AG09309 (cell line): ENCODE measurements around the genes PEMT and SREBF1.

DNA sequence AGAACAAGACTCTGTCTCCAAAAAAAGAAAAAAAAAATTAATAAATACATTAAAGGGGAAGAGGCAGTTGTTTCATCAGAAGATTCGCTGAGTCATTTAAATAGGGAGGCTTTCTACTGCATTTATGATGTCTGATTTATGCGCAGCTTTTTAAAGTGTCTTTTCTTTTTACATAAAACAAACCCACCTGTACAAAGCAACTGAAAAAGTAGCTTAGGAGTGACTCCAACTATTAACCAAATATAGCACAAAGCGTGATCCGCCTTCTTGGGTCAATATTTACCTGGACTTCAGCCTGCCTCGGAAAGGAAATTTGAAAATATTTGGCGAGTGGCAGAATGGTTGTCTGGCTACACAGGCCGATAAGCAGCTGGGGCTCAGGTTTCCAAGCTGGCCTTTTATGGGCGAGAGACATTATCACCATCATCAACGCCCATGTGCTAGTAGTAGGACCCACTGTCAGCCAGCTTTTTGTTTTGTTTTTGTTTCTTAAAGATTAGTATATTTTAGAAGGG lies 42.4 kb upstream of the RASD1 start:
- RRBS, result no CpG with 5 or more reads among the region's 9 CpGs

DNA sequence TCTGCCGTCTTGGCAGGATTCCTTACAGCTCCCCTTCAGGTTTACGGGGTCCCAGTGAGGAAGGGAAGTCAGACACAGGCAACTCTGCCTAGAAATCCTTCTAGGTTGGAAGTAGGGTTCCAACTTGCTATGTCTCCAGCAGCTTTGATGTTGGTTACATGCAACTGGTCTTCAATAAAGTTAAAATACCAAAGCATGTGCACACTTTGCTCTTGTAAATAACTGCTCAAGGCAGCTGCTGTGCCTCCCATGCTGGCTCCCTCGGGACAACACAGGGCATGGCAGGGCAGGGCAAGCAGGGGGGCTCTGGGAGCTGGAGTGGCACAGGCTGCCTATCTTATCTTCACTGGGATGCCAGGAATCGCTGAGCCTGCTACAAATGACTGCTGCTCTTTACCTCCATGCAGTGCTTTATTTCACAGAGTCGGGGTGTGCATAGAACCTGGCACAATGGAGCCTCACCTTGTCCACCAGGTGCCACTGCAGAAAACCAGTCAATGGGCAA lies 21.9 kb downstream of the PEMT start:
- RRBS, result no CpG with 5 or more reads among the region's 5 CpGs

DNA sequence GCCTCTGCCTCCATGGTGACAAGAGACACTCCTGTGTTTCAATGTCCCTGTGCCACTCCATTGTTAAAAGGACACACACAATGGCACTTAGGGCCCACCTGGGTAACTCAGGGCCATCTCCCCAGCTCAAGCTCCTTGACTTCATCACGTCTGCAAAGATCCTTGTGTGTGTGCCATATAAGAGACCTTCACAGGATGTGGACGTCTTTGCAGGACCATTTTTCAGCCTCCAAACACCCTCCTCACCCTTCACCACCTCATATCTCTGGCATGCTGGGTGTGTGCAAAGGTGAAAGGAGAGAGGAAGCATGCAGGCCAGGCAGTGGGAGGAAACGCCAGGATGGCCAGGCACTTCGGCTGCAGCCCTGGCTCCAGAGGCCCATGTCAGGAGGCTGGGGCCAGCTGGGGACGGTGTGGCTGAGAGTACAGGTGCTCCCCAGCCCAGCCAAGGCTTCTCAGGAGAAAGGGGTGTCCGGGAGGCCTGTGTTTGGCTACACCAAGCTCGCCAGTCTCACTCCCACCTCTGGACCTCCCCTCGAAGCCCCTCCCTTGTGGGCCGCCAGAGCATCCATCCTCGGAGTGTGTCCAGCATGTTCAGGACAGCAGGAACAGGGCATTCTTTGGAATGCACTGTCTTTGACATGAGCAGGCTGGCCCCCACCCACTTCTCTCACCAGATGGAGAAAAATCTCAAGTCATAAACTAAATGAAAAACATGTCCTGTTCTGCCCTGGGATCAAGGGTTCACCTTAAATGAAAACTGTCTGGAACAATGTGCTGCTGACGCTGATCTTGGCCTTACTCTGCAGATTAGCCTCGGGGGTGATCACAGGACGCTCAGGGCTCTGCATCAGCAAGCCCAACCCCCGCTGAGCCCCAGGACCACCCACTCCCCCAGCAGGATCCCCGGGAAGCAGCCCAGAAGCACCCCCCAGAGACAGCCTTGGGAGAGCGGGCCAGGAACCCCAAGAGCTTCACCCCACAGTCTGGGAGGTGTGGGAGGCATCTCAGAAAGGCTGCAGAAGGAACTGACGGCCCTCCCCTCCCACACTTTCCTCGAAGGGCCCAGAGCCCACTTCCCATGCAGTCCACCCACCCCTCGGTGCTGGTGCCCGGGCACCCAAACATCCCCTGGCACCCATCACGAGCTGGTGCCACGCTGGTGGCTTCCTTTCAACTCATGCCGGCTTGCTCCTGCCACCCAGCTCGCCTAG lies 15.9 kb downstream of the PEMT start:
- RRBS, result 60% methylated on average over 4 of the region's 24 CpGs

DNA sequence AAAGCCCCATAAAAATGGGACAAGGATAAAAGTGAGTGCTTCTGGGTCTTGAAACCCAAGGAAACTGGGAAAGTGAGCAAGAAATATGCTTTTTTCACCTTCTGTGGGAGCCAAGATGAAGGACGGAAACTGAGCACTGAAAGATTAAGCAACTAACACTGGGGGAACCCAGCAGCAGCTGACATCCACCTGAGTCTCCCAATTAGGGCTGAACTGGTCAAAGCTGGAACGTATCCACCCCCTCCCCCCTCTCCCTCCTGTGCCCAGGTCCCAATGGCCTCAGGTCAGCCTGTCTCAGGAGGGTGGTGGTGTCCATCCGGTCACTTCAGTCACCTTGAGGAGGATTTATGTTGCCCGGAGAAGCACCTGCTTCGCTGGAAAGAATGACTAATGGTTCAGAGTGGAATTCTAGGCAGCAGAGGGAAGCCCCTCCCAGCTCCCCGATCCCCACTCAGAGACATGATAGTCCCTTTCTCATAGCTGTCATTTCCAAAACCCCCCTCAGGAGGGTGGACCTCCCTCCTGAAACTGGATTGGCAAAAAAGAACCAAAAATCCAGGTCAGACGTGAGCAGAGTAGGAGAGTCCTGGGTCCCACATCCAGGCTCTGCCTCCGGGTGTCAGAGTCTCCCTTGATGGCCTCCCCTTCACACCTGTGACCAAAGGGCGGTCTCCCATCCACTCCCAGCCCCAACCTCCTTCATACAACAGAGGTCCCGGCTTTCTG lies 9.9 kb downstream of the PEMT start:
- RRBS, result 67% methylated on average over 2 of the region's 10 CpGs

- RRBS, result 2% methylated on average over 16 of the region's 63 CpGs
Observed at GRCh38 chr17:17590953-17591791, at the start of gene PEMT. PEMT (minus strand) TSS chr17:17591708.

DNA sequence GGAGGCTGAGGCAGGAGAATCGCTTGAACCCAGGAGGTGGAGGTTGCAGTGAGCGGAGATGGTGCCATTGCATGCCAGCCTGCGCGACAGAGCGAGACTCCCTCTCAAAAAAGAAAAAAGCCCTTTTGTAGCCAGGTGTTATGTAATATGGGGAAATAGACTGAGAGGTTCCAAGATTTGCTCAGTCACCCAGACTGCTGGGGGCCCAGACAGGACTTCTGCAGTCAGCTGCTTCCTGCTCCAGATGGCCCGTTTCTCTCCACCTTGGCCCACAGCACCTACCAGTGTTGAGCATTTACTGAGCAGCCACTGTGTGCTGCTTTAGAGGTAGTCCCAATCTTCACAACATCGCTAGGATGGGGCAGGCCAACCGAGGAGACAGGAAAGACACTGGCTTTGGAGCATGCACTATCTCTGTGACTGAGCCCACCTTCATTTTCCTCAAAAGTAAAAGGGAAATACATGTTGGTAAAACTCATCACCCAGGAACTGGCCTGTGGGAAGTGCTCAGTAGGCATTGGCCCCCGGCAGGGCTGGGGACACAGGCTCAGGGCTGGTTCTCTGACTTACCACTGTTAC lies 1.4 kb upstream of the PEMT start:
- RRBS, result no CpG with 5 or more reads among the region's 9 CpGs

DNA sequence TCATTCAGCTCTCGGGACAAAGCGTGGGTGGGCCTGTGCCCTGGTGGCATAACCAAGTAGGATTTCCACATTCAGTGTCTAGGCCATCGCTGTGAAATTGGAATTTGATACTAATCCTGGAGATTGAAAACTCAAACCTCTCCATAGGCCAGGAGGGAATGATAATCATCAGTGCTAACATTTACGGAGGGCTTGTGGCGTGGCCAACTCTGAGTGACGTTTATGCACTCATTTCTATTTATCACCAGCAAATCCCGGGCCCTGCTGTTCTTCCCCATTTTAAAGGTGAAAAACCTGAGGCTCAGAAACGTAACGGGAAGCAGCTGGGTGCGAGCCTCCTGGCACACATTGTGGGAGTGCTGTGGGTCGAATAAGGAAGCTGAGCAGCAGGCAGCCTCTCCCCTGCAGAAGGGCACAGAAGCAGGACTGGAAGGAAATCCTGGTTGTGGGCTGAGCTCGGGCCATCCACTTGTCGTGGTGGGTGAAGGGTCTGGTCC lies 33.1 kb downstream of the RAI1 start:
- RRBS, result no CpG with 5 or more reads among the region's 13 CpGs

DNA sequence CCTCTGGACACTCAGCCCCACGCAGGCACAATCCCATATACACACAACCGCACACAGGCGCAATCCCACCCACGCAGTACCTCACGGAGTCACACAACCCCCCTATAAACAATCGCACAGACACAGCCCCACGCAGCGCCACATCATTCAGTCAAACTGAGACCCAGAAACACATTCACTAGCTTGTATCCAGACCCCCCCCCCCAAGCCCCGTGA lies 41.8 kb downstream of the RAI1 start:
- RRBS, result no CpG with 5 or more reads among the region's 9 CpGs

DNA sequence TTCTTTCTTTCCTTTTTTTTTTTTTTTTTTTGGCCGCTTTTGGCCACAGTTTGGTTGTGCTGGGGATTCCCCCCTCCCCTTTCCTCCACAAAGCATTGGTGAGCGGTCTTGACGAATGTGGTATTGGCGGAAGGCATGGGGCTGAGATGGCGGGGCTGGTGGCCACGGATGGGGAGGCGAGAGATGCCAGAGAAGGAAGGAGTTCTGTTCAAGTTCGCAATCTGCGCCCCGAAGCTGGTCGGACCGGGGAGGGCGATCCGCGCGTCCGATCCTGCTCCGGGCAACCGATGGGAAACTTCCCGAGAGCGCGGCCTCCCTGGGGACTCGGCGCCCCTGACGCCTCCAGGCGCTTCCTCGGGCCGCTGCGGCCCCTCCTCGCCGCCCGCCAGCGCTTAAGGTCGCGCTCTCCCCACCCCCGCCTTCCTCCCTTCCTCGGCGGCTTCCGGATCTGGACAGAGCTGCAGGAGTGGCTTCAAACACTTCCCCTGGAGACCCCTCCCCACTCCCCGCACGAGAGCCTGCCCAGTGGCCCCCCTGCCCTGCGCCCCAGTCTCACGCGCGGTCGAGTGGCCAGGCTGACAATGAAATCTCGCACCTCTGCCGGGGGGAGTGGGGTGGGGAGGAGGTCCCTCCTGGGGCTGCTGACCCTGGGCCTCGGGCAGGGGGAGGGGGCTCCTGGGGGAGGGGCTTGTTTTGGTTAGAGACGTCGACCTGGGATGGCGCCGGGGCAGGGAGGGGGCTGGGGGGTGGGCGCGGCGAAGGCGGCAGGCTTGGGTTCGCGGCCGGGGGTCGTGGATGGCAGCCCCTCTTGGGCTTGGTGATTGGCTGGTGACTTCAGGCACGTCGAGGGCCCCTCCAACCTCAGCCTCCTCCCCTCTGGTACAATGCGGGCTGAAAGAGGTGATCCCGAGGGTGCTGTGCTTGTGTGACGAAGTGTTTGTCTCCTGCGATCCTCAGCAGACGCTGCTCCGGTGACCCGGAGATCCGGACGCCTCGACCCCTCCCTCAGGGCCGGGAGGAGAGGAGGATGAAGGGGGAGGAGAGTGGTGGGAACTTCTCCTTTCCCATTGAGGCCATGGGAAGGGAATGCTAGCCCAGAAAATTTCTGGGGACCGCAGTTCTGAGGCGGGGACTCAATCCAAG lies 43.5 kb downstream of the RAI1 start:
- RRBS, result 55% methylated on average over 8 of the region's 76 CpGs

DNA sequence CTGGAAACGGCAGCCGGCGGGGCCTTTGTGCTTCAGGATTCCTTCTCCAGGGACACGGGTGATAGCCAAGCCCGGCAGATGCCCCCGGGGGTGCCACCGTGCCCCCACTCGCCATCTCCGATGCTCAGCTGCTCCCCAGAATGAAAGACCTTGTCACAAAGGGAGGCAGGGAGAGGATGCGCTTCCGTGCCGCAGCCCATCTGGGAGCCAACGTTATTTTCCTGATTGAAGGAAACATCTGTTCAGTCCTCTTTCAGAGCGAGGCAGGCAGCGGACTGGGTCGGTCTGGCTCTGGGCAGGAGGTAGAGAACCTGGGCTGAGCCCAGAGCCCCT lies 64.8 kb downstream of the RAI1 start:
- RRBS, result 83% methylated on average over 4 of the region's 16 CpGs

DNA sequence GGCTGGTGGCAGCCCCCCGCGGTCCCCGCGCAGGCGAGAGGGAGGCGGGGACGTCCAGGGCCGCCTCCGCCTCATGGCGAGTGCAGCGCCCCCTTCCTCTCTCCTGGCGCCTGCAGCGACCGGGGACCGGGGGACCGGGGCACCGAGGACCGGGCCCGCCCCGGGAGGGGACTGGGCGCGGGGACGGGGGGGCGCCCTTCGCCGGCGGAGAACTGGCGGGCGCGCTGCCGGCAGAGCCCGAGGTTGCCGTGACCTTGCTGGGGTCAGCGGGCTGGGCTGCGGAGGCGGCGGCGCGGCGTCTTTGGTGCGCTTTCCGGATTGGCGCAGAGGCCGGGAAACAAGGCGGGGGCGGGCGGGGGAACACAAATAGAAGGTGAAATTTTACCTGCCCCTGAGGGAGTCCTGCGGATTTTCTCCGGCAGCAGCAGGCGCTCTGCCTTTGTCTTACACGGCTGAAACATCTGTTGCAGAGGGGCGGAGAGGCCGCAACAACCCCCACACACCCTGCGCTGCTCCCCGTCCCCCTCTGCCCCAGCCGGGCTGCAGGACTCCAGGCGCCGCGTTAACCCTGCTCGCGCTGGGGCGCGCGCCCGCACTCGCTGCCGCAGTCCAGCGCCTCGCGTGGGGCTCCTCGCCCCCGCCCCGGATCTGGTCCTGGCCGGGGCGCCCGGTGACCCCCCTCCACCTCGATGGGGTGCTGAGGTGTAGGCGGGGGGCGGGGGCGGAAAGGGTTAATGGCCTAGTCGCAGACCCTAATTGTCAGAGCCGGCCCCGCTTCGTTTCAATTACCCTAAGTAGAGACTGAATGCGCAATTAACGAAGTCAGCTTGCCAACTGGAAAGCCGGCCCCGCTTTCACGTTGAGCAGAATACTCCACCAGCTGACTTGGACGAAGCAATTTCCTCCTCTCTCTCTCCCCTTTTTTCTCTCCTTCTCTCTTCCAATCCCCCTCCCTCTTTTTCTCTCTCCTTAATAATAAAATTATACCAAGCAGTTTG lies 53.4 kb downstream of the SREBF1 start:
- RRBS, result 4% methylated on average over 45 of the region's 90 CpGs

GRCh38 chr17:17810775-17811218 lies 26.0 kb downstream of the SREBF1 start:
- RRBS, result 91% methylated on average over 8 of the region's 41 CpGs

DNA sequence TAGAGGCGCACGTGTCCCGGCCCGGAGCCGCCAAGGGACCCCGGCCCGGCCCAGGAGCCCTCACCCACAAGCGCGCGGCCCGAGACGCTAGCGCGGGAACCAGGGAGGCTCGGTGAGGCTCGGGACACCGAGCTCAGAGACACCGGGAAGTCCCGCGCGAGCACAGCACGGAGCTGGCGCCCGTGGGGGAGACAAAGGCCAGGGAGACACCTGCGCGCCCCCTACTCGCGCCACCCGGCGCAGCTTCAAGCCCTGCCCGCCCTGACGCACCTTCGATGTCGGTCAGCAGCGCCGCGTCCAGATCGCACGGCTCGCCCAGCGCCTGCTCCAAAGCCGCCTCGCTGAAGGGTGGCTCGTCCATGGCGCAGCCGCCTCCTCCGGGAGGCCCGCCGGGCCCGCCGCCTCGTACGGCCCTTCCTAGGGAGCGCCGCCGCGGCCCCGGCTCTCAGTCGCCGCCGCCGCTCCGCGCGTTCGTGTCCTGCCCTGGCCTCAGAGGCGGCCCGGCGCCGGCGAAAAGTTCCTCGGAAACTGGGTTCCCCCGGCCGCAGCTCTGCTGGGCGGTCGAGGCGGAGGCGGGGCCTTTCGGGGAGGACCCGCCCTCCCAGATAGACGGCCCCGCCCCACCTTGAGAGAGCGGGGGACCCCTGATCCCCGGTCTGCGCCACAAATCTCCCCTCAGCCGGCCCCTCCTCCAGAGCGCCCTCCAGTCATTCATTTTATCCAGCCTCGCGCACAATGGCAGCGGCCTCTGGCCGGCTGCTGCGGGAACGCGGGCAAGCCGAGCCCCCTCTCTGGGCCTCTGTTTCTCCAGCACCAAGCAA lies at the start of gene SREBF1:
Gene SREBF1, minus strand, starts transcription at position 530 of the 821 bp plus-strand sequence.
- RRBS, result 2% methylated on average over 45 of the region's 95 CpGs

DNA sequence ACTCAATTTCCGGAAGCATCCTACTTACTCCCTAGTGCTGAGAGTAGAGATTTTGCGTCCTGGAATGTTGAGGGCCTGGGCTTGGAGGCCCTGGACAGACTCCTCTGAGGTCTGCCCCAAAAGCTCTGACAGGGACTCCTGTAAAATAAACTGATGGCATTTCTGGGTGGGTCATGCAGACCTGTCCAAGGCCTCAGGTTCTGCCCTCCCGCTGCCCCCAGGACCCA lies 4.6 kb upstream of the SREBF1 start:
- RRBS, result no CpG with 5 or more reads among the region's 3 CpGs

DNA sequence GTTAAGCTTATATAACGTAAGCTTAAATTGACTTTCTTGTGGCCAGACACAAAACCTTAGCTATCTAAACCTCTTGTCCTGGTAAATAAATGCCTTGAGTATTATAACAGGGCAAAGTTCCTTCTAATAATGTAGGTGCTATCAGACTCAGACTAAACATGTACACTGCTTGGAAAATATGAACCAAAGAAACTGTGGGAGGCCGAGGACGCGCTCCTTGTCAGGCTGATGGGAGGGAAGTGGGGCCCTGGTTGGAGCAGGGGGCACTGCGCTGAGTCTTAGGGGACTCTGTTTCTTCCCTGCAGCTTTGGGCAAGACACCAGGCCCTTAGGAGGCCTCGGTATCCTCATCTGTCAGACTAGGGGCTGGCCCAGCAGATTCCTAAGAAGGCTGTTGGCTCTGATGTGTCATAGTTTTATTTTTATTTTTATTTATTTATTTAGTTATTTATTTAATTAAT lies 17.3 kb upstream of the SREBF1 start:
- RRBS, result no CpG with 5 or more reads among the region's 6 CpGs

DNA sequence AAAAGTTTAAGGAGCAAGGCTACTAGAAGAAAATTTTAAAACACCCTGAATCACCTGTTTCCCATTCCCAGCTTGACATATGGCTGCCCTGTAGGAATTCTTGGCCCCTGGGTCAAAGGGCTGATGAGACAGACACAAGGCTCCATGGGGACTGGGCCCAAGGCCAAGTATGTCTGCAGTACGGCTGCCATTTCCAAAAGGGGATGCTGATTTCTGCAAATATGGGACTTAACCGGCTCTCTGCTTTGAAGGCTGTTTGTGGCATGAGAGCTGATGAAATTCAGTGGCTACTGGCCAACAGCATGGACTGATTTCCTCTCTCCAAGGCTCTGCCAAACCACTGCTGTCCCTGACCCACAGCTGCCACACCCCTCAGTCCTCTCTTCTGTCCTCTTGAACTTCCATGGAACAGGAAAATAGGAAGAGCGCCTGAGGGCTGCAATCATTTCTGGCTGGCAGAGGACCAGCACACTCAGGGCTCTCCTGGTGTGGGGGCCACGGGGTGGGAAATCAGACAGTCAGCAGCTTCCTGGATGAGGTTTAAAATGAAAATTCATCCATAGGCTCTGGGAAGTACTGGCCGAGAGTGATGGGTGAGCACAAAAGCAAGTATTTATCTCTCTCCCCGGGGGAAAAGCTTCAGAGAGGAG lies 63.9 kb upstream of the SREBF1 start:
- RRBS, result no CpG with 5 or more reads among the region's 6 CpGs

DNA sequence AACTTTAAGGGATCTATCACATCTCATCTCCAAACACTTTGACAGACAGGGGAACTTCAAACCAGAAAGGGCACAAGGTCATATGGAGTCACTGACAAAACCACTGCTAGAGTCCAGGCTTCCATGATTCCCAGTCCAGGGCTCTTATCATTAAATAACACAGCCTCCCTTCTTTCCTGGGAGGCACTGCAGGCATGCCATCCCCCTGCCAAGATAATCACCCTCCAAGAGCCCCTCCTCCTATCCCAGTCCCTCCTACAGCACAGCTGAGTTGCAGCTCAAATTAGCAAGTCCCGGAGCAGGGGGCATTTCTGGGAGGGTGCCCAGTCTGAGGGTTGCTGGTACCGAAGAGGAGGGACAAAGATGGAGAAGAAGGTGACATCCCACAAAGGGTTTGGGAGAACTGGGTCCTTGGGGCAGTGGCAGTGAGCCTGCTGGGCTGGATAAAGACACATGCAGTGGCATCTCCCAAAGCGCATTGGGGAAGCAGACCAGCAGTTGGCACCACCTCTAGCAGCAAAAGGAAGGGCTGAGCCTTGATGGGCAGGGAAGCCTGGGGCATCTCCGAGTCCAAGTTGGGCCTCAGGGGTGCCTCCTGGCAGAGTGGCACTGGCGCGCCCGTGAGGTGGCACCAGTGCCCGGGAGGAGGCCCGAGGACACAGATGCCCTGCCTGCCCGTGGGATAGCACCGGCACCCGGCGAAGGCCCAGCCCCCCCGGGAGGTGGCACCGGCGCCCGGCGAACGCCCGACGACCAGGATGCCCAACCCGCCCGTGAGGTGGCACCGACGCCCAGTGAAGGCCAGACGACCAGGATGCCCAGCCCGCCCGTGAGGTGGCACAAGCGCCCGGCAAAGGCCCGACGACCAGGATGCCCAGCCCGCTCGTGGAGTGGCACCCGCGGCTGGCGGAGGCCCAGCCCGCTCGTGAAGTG lies 693 bp downstream of the TOM1L2 start:
- RRBS, result 1% methylated on average over 20 of the region's 39 CpGs

GRCh38 chr17:18094015-18094563 lies 6.3 kb downstream of the DRG2 start:
- RRBS, result no CpG with 5 or more reads among the region's 8 CpGs

- RRBS, result no CpG with 5 or more reads among the region's 9 CpGs
Observed at GRCh38 chr17:18109228-18109694, 705 bp downstream of the MYO15A start.

- RRBS, result 13% methylated on average over 2 of the region's 30 CpGs
Observed at GRCh38 chr17:18157972-18158722, 25.5 kb upstream of the ALKBH5 start.